Body of pancreas (tissue), 2 donors: ENCODE measurements around the genes DRAP1, GAL3ST3 and RBM14.

GRCh38 chr11:65788272-65788759, 1.5 kb downstream of the OVOL1 start:
- PRO-cap: no peak
- RAMPAGE, long total RNA, 2 experiments: no peak in any of the 2 experiments

- PRO-cap: no peak
- RAMPAGE, long total RNA, 2 experiments: no peak in any of the 2 experiments
Observed at GRCh38 chr11:65792877-65793907, 6.3 kb downstream of the OVOL1 start.

GRCh38 chr11:65794705-65794970, 7.8 kb downstream of the OVOL1 start:
- PRO-cap: no peak
- RAMPAGE, long total RNA, 2 experiments: no peak in any of the 2 experiments

DNA sequence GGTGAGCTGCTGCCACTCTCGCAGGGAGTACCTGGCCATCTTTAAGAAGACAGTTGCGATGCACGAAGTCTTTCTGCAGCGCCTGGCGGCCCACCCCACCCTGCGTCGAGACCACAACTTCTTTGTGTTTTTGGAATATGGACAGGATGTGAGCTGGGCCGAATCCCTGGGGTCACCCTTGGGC, 7.7 kb downstream of the CFL1 start:
- PRO-cap: no peak
- RAMPAGE, long total RNA, 2 experiments: no peak in any of the 2 experiments

DNA sequence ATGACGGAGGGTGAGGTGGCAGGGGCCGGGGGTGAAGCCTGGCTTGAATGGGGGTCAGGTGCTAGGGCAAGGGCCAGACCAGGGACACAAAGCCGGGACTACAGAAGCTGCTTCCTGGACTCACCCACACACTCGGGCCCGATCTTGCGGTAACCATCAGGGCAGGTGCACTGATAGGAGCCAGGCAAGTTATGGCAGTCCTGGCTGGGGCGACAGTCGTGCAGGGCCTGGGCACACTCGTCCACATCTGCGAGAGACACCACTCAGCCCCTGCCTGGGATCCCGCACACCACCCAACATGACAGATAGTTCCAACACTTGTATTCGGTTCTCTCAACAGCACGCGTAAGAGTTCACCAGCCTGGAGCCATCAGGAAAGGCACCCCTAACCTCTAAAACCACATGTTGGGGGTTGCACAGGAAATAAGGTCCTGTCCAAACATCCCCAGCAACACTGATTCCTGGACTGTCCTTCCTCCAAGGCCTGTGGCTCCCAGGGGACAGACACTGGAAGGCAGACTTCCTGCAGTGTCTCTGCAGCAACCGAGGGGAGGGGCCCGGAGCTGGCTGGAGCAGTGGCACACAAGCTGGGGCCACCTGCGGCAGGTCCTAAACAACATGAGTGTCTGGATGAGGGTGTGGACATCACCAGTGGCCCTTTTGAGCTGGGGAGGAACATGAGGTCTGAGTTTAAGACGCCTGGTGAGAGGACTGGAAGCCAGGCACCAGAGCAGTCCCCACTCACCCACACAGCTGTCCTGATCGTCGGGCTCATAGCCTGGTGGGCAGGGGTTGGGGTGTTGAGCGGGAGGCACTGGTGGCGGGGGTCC, 2.0 kb downstream of the EFEMP2 start:
- PRO-cap: unidirectional peak, plus-strand start at position 104 of the sequence
- RAMPAGE, long total RNA, 2 experiments: no peak in any of the 2 experiments

- PRO-cap: no peak
- RAMPAGE, long total RNA, 2 experiments: no peak in any of the 2 experiments
Observed at GRCh38 chr11:65871717-65871940, 971 bp downstream of the EFEMP2 start.

GRCh38 chr11:65892601-65893115, 2.2 kb downstream of the CCDC85B start:
- PRO-cap: no peak
- RAMPAGE, long total RNA, 2 experiments: no peak in any of the 2 experiments

GRCh38 chr11:65919176-65920340, at the start of gene DRAP1:
Gene DRAP1 (plus strand): TSS chr11:65919426.
- PRO-cap: bidirectional peak, plus-strand start at chr11:65919270, minus-strand start at chr11:65919010; unidirectional peak, plus-strand start at chr11:65919370; unidirectional peak, plus-strand start at chr11:65919437; unidirectional peak, plus-strand start at chr11:65919819; bidirectional peak, plus-strand start at chr11:65920072, minus-strand start at chr11:65919969
- RAMPAGE, long total RNA, 2 experiments: start-site peak on the plus strand in 2 of 2 experiments, at chr11:65919416-65920033 at its widest, 31 to 308 reads per replicate

DNA sequence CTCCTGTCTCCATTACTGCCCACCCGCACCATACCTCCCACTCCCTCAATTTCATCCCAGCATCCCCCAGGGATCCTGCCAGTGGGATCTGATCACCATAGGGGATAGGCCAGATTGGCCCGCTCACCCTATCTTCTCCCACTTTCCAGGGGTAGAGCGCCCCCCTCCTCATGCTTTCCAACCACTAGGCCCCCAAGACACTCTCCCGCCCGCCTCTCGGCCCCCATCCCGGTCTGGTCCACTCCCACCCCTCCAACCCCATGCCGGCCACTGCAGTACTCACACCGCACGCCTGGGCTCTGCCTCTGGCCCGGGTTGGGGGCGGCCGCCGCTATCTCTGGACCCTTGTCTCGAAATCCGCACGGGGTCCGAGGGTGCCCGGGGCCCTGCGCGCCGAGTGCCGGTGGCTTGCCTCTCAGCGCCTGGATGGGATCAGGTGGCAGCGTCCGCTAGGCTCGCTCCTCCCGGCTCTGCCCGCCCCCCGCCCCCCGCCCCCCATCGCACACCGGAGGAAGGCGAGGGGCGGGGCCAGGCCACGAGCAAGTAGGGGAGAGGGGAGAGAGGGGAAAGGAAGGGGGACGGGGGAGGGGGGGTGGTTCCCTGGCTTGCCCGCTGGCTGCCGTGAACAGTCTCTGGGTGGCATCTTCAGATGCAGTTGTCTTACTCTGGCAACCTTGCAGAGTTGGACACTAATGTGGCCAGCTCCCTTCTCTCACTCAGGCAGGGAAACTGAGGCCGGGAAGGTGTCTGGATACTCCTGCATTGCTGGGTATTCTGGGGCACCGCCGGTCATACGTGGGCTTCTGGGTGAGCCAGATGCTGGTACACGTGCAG, at the start of gene GAL3ST3:
TSS of gene GAL3ST3 (minus strand) at position 434 of the 834 bp plus-strand sequence.
- PRO-cap: no peak
- RAMPAGE, long total RNA, 2 experiments: start-site peak on the minus strand in 2 of 2 experiments, centred at positions 417 to 450 of the sequence, 8 to 21 reads per replicate

GRCh38 chr11:66063220-66063946, 6.7 kb upstream of the PACS1 start:
- PRO-cap: no peak
- RAMPAGE, long total RNA, 2 experiments: no peak in any of the 2 experiments

DNA sequence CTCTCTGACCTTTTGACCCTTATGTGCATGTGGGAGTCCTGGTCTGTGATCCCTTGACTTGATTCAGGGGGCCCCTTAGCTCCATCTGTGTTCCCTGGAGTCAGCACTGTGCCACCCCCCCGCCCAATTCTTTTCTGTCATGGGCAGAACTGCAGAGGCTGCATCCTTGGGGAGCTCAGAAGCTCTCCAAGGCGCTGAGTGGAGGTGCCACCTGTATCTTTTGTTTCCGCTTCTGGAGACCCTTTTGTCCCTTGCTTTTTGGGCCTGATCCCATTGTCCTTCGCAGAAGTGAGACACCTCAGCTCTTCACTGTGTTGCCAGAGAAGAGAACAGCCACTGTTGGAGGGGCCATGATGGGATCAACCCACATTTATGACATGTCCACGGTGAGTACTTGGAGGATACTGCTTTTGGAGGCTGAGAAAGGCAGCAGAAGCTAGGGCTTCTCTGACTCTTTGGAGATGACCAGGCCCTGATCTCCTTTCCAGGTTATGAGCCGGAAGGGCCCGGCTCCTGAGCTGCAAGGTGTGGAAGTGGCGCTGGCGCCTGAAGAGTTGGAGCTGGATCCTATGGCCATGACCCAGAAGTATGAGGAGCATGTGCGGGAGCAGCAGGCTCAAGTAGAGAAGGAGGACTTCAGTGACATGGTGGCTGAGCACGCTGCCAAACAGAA, 2.3 kb upstream of the PACS1 start:
- PRO-cap: no peak
- RAMPAGE, long total RNA, 2 experiments: no peak in any of the 2 experiments

DNA sequence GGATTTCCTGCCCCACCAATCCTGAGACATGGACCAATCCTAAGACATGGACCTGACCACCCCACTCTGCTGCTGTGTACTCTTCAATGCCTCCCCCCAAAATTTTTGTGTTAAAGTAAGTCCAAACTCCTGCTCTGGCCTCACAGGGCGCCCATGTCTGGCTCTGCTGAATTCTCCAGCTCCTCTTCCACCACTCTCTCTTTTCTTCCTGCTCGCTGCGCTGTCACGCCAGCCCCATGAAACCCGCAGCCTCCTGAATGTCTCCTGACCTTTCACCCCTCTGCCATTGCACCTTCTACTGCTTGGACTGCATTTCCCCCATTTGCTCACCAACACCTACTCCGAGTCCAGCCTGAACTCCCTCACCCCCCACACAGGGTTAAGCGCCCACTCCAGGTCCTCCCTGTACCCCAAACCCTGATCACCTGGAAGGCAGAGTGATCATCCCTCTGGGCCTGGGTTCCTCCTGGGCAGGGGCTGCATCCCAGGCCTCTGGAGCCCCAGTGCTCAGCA, 3.5 kb downstream of the CNIH2 start:
- PRO-cap: no peak
- RAMPAGE, long total RNA, 2 experiments: no peak in any of the 2 experiments

DNA sequence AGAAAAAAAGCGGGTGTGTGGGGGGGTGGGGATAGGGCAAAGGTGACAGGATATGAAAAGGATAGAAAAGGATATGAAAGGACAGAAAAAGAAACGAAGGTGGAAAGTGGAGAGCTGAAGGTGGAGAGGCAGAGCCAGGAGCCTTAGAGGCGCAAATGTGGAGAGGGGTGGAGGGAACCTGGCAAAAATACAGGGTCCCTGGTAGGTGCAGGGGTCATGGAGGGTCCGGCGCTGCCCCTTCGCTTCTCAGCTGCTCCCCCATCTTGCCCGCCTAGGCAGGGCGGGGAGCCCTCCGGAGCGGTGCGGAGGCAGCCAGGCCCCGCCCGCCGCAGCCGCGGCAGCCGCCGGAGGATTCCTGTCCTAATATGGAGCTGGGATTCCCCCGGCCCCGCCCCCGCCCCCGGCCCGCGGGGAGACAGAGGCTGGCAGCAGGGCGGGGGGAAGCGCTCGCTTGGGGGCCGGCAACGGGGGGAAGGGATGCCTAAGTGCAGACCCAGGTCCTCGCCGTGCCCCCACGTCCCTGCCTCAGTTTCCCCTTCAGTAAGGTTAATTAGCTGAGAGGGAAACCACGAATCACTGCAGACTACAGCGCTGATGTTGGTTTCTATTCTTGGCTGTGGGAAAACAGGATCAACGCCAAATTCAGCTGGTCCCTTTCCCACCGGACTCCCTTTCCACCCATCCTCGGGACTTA, 1.0 kb upstream of the NPAS4 start:
- PRO-cap: no peak
- RAMPAGE, long total RNA, 2 experiments: no peak in any of the 2 experiments

- PRO-cap: unidirectional peak, plus-strand start at chr11:66479537; unidirectional peak, plus-strand start at chr11:66479638; bidirectional peak, plus-strand start at chr11:66479987, minus-strand start at chr11:66479748
- RAMPAGE, long total RNA, 2 experiments: no peak in any of the 2 experiments
Observed at GRCh38 chr11:66479044-66480154, 835 bp upstream of the DPP3 start.

DNA sequence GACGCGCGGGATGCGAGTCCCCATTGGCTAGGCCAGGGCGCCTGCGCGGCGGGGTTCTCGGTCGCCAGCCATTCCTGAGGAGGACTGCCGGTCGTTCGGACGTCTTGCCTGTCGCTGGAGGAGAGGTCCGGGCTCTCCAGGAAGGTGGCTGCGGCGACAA, at the start of gene RBM14:
TSS of gene RBM14 (plus strand) at position 71 of the 160 bp plus-strand sequence.
- PRO-cap: bidirectional peak, plus-strand start at position 71 of the sequence, minus-strand start outside the sequence
- RAMPAGE, long total RNA, 2 experiments: start-site peak on the plus strand in 2 of 2 experiments, centred at position 77 of the sequence, 252 to 350 reads per replicate

GRCh38 chr11:66616720-66617786, 623 bp downstream of the RBM14 start:
- PRO-cap: bidirectional peak, plus-strand start at chr11:66617151, minus-strand start at chr11:66617004; bidirectional peak, plus-strand start at chr11:66617444, minus-strand start at chr11:66617266
- RAMPAGE, long total RNA, 2 experiments: no peak in any of the 2 experiments

DNA sequence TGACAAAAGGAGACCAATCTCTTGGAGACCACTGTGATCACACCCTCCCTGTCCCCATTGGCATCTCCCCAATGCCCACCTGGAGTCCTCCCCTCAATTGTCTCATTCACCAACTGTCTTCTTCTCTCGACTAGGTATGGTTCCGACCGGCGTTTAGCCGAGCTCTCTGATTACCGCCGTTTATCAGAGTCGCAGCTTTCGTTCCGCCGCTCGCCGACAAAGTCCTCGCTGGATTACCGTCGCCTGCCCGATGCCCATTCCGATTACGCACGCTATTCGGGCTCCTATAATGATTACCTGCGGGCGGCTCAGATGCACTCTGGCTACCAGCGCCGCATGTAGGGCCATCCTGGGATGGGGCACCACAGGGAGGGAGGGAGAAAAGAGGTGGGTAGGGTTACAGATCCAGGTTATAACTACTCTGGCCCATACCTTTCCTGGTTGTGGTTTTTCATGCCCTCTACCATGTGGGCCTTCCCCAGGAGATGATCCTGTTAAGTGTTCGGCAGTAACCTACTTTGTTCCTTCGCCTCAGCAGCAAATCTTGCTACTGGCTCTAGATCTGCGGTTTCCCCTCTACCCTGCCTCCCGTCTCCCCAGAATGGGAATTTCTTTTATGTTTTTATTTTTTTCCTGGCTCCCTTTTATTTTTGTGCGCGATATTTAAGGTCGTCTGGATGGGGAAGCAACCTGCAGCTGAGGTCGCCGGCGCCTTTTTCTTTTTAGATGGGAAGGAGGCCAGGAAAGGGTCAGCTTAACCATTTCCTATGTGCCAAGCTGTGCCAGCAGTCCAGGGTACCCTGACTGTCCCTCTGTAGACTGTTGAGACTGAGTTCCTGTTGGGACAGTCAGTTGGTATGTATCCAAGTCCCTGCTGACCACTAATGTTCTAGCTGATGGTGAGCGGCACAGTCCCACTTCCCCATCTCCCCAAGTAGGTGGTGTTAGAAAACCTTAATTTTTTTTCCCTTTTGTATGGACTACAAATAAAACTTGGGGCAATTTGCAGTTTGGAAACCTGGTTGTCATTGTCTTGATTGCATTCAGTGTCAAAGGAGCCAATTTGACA, 10.2 kb downstream of the RBM14 start:
- PRO-cap: no peak
- RAMPAGE, long total RNA, 2 experiments: no peak in any of the 2 experiments

GRCh38 chr11:66855661-66856470, 998 bp upstream of the LRFN4 start:
- PRO-cap: bidirectional peak, plus-strand start at chr11:66856047, minus-strand start at chr11:66856042; bidirectional peak, plus-strand start at chr11:66856588, minus-strand start at chr11:66856195
- RAMPAGE, long total RNA, 2 experiments: no peak in any of the 2 experiments

DNA sequence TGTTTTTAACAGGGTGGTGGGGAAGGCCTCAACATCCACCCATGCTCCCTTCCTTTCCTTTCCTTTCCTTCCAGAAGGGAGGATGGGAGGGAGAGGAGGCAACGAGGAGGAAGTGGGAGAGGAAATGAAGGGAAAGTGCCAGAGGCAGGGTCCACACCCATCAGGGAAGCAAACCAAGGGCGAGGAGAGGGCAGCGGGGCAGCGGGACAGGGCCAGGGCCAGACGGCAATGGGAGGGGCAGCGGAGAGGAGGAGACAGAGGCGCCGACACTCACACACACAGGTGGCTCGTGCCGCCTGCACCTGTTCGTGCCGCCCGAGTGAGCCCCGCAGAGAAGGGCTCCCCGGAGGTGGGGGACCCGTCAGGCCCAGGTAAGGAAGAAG, 7.6 kb downstream of the LRFN4 start:
- PRO-cap: no peak
- RAMPAGE, long total RNA, 2 experiments: no peak in any of the 2 experiments

- PRO-cap: no peak
- RAMPAGE, long total RNA, 2 experiments: no peak in any of the 2 experiments
Observed at GRCh38 chr11:67027517-67028438, 4.8 kb downstream of the SYT12 start.